GM06990 (cell line): ENCODE data around the gene FGD5.

DNA sequence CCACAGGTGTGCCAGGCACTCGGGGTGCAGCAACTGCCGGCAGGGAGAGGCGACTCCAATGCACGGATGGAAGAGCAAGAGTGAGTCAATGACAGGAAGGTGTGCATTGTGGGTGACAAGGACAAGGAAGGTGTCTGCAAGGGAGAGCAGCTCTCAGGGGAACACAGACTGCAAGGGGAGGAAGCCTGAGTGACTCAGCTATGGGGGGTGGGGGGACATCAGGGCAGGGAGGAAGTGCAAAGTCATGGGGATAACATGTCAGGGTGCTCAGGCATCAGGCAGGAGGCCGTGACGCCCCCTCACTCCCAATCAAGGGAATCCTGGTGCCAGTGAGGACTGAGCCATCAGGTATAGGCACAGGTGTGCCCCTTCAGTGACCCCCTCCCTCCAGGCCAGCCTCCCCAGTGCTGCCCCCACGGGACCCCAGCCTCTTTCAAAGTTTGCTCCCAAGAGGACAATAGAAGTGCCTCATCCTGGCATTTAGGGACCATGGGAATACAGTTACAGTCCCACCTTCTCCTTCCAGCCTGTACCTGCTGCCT is 67.3 kb downstream of the NUP210 start:
- RRBS = no CpG with 5 or more reads among the region's 7 CpGs

GRCh38 chr3:13478011-13478545 is 2.0 kb upstream of the HDAC11 start:
- RRBS = no CpG with 5 or more reads among the region's 6 CpGs

GRCh38 chr3:13518702-13519345 is 30.1 kb upstream of the FBLN2 start:
- RRBS = 54% methylated on average over 1 of the region's 15 CpGs

DNA sequence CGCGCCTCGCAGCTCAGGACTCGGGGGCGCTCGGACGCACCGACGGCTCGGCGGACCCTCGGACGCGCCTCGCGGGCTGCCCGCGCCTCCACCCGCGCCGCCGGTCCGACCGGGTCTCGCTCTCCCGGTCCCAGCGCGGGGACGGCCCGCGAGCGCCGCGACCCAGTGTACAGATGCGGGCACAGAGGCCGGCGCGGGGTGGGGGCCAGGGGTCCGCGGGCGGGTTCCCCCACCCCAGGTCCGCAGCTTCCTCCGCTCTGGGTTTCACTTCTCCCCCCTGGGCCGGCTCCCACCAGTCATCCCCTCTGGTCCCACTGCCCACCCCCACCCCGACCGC is 297 bp downstream of the FBLN2 start:
- RRBS = 8% methylated on average over 14 of the region's 46 CpGs

DNA sequence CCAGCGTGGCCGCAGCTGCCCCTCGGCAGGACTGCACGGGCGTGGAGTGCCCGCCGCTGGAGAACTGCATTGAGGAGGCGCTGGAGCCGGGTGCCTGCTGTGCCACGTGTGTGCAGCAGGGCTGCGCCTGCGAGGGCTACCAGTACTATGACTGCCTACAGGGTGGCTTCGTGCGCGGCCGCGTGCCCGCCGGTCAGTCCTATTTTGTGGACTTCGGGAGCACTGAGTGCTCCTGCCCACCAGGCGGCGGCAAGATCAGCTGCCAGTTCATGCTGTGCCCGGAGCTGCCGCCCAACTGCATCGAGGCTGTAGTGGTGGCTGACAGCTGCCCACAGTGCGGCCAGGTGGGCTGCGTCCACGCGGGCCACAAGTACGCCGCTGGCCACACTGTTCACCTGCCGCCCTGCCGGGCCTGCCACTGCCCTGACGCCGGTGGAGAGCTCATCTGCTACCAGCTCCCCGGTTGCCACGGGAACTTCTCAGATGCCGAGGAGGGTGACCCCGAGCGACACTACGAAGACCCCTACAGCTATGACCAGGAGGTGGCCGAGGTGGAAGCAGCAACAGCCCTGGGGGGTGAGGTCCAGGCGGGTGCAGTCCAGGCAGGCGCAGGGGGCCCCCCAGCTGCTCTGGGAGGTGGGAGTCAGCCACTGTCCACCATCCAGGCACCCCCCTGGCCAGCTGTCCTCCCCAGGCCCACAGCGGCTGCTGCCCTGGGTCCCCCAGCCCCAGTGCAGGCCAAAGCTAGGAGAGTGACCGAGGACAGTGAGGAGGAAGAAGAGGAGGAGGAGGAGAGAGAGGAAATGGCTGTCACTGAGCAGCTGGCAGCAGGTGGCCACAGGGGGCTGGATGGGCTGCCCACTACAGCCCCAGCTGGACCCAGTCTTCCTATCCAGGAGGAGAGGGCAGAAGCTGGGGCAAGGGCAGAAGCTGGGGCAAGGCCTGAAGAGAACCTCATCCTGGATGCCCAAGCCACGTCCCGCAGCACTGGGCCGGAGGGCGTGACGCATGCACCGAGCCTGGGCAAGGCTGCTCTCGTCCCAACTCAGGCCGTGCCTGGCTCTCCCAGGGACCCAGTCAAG is 21.8 kb downstream of the FBLN2 start:
- RRBS = 70% methylated on average over 10 of the region's 54 CpGs

DNA sequence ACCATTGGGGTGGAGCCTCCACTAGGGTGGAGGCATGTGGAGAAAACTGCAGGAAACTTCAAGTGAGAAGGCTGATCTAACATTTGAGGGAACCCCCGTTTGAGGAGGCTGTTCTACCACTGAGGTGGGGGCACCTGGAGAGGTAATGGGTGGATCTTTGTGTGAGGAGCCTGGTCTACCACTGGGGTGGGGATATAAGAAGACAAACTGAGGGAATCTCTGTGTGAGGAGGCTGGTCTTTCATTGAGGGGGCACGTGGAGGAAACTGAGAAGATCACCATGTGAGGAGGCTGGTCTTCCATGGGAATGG is 163.4 kb downstream of the FBLN2 start:
- RRBS = no CpG with 5 or more reads among the region's 2 CpGs

- RRBS = no CpG with 5 or more reads among the region's 5 CpGs
Measured at GRCh38 chr3:14112794-14113423, 11.8 kb downstream of the CHCHD4 start.

DNA sequence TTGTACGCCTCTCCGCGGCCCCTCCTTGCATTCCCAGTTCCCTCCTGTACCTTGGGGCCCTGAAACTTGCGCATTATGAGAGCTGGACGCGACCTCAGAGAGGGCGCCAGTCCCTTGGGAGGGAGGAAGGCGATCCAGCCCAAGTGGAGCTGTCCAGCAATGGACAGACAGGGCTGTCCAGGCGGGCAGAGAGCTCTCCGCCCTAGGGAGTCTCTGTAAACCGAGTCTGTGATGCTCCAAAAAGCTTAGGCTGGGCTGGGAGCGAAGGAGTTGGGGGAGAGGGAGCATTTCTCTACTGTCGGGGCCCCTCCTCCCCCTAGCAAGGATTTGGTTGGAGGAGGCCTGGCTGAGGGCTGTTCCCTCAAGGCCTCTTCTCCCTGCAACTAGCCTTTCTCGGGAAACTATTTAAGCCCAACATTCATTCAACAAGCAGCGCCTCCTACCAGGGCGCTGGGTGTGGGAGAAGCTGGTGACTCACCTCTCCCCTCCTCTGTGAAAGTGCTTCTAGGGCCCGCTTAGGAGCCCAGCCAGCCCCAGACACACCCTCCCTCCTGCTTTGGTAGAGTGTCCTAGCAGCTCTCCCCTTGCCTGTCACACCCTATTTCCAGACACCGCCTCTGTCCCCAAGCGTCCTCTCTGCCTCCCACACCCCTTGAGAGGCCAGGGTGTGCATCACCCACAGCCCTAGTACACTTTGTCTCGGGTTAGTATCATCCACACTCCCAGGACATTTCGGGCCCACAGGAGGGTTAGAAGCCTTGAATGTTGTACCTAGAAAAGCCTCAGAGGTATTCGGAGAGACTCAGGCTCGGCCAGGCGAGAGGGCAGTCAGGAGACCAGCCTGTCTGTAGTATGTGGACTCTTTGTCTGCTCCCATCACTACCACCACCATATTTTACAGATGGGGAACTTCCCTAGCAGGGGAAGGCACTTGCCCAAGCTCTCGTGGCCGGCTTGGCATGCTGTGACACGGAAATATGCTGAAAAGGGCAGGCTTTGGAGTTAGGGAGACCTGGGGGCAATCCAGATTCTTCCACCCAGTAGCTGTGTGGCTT is 958 bp downstream of the TMEM43 start:
- RRBS = no CpG with 5 or more reads among the region's 27 CpGs

DNA sequence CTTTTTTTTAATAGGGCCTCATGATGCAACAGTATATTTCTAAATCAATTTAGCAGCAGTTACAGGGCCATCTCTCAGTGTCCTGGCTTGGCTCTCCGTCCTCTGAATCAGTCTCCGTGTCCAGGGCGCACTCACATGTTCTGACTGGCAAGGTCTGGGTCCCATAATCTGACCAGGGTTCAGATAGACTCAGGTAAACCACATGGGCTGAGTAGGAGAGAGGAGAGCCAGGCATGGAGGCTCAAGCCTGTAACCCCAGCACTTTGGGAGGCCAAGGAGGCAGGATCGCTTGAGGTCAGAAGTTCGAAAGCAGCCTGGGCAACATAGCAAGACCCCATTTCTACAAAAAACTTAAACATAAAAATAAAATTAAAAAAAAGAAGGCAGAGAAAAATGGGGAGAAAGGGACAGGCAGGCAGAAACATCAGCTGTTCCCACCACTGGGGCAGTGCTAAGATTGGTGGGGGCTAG is 5.3 kb downstream of the TMEM43 start:
- RRBS = no CpG with 5 or more reads among the region's 5 CpGs

- RRBS = no CpG with 5 or more reads among the region's 6 CpGs
Measured at GRCh38 chr3:14131313-14131852, 6.5 kb downstream of the TMEM43 start.

- RRBS = no CpG with 5 or more reads among the region's 2 CpGs
Measured at GRCh38 chr3:14143711-14144137, 18.9 kb downstream of the TMEM43 start.

DNA sequence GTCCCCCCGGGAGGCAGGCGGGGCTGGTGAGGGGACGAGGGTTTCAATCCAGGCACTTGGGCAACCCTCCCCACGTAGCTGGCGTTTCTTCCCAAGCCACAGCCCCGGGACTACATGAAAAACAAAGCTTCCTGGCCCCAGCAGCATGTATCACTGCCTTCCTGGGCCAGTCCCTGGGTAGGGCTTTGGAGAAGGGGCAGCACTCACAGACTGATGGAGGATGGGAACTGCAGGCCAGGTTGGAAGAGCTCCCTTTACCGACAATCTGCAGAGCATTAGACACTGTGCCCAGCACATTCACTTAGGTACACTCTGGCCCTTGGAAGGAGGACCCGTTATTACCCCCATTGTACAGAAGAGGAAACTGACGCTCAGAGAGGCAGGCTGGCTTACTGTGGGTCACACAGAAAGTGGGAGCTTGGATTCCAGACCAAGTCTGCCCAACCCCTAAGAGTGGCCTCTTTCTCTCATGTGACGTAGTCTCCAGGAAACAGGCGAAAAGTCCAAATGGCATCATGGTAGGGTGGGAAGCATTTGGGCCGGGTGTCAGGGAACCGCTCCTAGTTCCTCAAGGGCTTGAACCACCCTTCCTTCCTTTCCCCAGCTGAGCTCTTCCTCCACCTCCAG is 78.7 kb upstream of the SLC6A6 start:
- RRBS = 9% methylated on average over 6 of the region's 13 CpGs

- RRBS = no CpG with 5 or more reads among the region's 7 CpGs
Measured at GRCh38 chr3:14466928-14467289, 64.5 kb downstream of the SLC6A6 start.

DNA sequence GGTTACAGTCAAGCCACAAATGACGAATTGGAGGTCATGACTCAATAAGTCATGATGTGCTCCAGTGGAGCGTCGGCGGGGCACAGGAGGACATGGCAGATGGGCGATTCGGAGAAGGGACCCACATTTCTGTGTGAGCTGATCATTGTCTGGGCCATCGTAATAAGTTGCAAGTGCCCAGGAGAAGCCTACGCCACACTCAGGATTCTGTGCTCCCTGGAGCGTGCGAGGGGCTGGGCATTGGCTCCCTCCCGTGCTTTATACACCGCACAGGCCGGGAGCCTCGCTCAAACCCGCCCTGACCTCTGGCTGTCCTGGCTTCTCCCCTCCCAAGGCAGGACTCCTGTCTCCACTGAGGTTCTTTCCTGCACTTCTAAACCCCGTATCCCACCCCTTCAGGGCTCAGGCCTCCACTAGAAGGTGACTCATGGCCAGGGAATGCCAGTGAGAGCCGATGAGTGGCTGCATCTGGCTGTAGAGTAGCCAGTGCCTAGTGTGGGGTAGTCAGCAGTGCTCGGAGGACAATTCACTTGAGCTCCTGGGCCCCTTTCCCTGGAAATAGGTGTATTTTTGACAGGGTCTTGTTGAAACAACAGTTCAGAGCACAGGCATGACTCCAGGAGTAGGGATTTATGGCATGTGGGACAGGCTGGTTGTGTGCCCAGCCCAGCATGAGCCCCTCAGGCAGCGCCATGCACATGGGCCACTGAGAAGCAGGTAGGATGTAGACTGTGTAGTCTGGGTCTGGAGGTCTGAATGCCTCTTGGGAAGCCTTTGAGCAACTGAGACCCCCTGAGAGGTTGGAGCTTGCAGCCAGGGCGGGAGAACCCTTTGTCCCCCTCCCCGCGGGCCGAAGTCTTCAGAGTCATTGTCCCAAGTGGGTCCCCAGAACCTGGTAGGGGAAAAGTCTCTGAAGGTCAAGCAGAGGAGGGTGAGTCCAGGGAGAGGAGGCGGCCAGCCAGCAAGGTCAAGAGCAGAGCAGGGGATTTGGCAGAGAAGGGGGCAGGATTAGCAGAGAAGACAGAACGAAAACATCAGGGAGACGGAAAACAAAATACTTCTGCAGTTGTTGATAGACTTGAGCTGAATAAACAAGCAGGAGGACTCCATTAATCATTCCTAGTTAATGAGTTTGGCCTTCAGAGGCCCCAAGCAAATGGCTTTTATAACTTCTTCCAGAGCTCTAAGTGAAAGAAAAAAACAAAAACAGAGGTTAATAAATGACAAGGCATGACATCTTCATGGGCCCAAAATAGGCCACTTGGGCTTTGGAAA is 67.1 kb downstream of the GRIP2 start:
- RRBS = no CpG with 5 or more reads among the region's 26 CpGs

- RRBS = no CpG with 5 or more reads among the region's 16 CpGs
Measured at GRCh38 chr3:14524151-14524746, 15.9 kb downstream of the GRIP2 start.

- RRBS = no CpG with 5 or more reads among the region's 6 CpGs
Measured at GRCh38 chr3:14537974-14538583, 2.1 kb downstream of the GRIP2 start.

- RRBS = no CpG with 5 or more reads among the region's 5 CpGs
Measured at GRCh38 chr3:14539406-14539844, 717 bp downstream of the GRIP2 start.

GRCh38 chr3:14602679-14603433 is 48.7 kb upstream of the CCDC174 start:
- RRBS = 12% methylated on average over 56 of the region's 93 CpGs

DNA sequence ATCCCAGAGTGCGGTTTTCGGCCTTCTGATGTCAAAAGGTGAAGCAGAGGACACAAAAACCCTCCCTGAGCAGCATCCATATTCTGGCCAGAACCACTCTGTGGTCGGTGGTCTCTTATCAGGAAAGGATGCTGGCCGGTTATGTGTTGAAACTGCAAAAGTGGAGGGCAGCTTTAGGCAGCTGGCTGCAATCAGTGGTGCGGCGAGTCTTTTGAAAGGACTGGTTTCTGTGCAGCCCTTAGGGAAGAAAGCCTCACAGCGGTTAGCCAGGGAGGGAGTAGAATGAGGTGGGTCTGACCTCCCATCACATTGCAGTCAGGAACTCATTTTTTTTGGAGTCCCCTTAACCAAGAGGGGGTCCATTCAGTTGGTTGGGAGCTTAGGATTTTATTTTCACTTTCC is 34.6 kb upstream of the CCDC174 start:
- RRBS = no CpG with 5 or more reads among the region's 7 CpGs

- RRBS = no CpG with 5 or more reads among the region's 12 CpGs
Measured at GRCh38 chr3:14818652-14819173, at the start of gene FGD5. Gene FGD5 (plus strand): TSS chr3:14818962.